OVCAR3 (cell line): ENCODE measurements around a stretch of chr6.

DNA sequence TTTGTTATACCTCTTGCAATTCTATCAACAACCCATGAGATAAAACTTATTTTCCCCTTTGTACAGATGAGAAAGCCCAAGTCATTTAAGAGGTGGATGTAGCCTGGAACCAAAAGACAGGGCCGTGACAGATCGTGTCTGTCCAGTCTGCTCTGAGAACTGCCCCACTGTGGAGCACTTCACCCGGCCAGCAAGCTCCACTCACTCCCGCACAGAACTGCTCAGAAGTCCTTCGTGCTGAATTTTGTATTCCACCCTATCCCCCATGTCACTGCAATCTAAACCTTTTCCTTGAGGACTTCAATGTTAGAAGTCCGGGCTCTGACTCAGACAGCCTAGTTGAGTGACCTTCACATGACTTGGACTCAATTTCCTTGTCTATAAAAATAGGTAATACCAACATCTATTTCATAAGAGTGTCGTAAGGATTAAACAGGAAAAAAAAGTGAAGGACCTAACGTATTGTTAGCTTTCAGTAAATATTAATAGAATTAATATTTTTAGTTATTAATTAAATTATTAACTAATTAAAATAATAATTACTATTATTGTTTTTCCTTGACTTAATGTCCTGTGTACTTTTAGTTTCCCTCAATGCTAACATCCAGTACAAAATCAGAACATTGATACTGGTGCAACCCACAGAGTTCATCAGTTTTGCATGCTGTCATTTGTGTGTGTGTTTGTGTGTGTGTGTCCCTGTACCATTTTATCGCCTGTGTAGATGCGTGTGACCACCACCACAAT lies 161.6 kb downstream of the QRSL1 start:
- RRBS, result no CpG with 5 or more reads among the region's 10 CpGs

DNA sequence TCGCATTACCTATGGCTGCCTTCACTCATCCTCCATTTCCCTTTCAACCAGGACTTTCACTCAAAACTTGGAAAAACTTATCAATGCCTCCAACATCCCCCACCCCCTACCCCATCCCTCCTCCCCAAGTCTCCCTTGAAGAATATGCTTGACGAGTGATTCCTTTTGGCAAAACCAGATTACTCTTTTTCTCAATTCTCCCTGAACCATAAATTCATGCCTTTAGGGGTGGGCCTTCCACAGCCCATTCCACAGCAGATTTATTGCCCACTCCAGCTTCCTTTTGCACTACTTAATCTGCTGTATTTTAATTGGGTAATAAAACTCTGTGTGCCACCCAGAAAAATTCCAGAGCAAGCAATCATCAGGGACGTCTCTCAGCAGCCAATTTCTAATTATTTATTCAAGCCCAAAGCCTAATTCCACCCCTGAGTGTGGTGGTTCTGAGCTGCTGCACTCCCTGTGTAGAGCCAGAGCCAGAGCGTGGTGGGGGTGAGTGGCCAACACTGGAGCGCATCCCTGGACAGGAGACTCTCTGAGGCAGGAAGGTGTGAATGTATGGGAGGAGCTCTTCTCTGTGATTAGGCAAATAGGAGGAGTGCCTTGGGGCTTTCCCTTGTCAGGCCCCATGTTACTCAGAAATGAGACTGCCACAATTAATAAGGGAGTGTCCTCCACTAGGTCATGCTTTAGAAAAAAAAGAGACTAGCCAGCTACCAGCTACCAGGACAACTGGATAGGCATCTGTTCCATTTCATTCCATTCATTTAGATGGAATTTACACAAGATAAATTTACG lies 66.2 kb downstream of the CD24 start:
- RRBS, result no CpG with 5 or more reads among the region's 6 CpGs

- RRBS, result no CpG with 5 or more reads among the region's 7 CpGs
These were observed 63.3 kb downstream of the CD24 start for GRCh38 chr6:106911027-106911802.

- RRBS, result no CpG with 5 or more reads among the region's 10 CpGs
These were observed 11.9 kb downstream of the MTRES1 start for GRCh38 chr6:107039787-107040388.

DNA sequence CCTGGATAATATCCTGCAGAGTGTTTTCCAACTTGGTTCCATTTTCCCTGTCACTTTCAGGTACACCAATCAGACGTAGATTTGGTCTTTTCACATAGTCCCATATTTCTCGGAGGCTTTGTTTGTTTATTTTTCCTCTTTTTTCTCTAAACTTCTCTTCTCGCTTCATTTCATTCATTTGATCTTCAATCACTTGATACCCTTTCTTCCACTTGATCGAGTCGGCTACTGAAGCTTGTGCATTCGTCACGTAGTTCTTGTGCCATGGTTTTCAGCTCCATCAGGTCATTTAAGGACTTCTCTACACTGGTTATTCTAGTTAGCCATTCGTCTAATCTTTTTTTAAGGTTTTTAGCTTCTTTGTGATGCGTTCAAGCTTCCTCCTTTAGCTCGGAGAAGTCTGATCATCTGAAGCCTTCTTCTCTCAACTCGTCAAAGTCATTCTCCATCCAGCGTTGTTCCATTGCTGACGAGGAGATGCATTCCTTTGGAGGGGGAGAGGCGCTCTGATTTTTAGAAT lies 53.8 kb upstream of the BEND3 start:
- RRBS, result no CpG with 5 or more reads among the region's 14 CpGs

GRCh38 chr6:107363403-107364041 lies 95.8 kb downstream of the PDSS2 start:
- RRBS, result no CpG with 5 or more reads among the region's 22 CpGs

DNA sequence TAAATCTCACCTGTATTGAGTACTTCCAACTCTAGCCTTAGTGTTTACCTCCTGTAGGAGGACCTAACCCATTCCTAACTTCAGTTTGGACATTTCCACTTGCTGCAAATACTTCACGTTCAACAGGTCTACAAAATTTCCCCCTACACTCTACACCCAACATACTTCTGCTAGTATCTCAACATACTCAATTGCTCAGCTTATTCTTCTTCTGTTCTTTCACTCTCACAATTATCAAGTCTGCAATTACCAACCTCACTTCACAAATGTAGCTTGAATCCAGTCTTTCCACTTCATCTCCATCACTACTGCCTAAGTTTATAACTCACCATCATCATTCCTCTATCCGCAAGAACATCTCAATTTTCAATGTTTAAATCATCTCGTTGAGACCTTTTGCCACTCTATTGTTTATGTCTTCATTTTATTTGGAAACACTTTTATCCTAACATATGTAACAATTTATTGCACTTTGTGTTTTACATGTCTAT lies 16.8 kb downstream of the PDSS2 start:
- RRBS, result no CpG with 5 or more reads among the region's 3 CpGs

DNA sequence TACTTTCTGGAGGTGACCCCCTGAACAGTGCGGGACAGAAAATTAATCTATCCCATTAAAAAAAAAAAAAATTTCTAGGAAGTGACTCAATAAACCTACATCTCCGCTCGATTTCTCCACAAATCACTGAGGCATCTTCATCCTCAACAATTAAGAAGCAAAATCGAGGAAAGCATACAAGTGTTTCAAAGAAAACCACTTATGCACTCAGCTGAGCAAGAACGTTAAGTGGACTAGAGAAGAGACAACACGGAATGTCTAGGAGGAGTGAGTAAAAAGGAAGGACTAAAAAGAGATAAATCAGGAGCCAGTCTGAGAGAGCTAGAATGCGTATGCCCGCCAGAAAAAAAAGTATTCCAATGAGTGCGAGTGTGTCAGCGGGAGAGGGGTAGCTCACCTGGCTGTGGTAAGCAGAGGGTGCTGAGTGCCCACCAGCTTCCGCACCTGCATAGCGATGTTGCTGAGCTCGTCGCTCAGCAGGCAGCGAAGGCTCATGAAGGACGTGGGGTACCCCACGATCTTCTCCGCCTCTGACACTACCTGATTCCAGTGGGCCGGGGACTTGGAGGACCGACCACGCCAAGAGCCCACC lies 675 bp downstream of the PDSS2 start:
- RRBS, result no CpG with 5 or more reads among the region's 21 CpGs

GRCh38 chr6:107539492-107539787 lies 49.5 kb downstream of the SOBP start:
- RRBS, result 0% methylated on average over 2 of the region's 6 CpGs

GRCh38 chr6:107658932-107659625 lies 165.0 kb downstream of the SCML4 start:
- RRBS, result no CpG with 5 or more reads among the region's 7 CpGs

DNA sequence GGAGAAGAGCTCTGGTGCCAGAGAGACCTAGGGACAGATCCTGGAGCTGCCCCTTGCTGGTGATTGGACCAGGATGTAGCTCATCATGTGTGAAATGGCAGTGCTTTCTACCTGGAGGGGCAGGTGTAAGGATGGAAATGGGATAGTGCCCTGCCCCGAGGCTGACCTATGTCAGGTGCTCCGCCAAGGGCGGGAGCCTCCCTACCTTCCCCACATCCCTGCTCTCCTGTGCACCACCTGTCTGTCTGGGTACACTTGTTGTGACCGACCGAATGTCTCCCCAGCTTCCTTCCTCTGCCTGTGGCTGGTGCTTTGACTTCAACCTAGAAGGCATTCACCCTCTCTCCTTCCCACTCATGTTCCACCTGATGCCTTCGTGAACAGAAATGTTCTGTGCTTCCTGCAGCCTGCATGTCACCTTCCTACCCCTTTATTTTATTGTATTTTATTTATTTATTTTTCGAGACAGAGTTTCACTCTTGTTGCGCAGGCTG lies 114.8 kb downstream of the SCML4 start:
- RRBS, result no CpG with 5 or more reads among the region's 8 CpGs

DNA sequence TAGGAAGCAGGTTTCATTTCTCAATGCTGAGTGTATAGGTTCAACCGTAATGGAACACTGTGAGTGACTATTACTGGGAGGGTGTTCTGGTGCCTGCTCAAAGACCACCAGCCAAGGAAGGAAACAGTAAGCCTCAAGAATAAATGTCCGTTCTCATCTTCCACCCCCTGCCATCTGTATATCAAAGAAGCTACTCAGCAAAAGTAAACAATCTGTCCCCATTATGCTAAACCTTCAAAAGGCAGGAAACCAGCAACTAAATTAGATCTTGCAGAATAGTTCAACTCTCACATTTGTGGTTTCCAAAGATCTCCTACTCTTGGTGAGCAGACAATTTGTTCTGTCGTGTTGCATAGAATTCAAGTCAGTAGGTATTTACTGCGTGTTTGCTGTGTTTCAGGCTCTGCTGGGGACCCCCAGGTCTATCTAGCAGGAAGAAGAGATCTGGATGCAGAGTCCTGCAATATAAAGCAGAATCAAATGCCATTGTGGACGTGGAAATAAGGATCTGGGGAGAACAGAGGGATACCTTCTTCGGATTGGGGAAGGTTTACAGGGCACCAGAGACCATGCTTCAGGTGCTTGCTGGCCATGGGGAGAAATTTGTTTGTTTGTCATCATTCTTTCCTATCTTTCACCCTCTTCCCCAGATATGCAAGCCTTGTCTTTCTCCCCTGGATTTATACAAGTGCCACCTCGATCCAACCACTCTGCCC lies 87.2 kb downstream of the SCML4 start:
- RRBS, result no CpG with 5 or more reads among the region's 7 CpGs

DNA sequence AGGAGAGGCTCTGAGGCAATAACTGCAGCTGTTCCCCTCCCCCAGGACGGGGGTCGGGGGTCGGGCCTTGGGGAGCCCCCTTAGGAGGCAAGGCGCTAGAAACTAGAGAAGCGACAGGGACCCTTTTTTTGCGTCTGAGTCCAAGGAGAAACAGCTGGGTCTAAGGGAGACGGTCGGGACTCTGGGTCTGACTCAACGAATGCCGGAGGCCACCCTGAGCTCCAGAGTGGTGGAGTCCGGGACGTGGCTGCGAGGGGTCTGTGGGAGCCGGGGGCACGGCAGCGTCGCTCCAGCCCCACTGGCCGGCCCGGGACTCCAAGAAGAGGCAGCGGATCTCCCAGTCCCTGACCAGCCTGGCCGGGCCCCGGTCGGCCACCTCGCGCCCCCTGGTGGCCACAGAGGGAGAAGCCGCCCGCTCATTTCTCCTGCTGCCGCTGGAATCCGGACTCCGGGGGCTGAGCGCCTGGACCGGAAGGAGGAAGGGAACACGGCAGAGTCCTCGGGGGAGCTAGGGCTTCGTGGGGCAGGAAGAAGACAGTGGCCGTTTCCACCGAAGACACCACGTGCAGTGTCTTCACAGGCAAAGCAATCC lies 24.0 kb upstream of the SCML4 start:
- RRBS, result 6% methylated on average over 15 of the region's 38 CpGs

DNA sequence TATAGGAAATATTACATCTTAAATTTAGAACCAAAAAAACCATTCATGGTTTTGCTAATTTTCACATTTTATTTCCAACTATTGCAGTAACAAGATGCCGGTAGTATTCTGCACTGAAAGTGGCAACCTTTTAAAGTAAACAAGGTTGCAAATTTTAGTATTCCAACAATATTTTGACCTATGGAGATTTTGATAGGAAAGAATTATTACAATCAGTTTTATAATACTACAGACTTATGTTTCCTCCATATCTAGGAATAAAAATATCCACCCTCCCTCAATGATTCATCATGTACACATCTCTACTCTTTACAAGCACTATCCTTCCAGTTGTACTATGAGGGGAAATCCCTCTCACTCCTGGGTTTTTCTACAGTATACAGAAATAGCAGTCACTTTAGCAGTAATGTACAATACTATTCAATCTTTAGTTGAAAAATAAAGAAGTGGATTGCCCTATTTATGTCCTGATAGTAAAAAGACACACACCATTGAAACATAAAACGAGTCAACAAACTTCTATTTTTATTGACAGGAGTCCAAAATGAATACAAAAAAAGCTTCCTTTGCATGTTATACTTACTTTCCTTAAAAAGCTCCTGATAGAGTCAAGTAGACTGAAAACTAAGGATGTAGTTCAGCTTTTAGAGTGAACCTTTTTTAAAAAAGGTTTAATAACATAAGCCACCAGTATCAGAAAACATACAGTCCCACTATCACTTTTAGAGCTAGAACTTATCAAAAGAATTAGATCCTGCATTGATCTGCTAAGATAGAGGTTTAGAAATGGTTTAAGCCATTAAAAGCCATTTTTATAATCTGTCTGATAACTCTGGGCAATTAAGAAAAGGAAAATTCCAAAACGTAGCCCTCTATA lies 46.4 kb upstream of the SCML4 start:
- RRBS, result no CpG with 5 or more reads among the region's 3 CpGs

DNA sequence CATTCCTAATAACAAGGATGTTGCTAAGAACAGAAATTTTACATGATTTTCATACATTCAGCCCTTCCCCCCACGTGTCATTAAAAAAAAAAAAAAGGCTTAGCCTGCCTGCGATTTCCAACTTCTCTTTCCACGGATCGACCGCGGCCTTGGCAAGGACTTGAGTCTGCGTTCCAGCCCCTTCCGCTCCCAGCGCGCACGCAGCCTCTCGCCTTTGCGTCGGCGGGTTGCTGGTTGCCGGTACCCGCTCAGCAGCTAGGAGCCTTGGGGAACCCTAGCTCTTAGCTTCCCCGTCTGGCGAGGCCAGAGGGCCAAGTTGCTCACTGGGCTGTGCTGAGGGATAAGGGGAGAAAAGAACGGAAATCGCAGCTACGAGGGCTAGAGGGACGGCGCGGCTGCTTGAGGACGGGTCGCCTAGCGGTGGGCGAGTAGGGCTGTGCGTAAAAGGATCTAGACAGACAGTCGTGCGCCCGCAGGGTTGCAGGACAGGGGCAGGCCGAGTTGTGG lies 40.3 kb upstream of the OSTM1 start:
- RRBS, result no CpG with 5 or more reads among the region's 34 CpGs

DNA sequence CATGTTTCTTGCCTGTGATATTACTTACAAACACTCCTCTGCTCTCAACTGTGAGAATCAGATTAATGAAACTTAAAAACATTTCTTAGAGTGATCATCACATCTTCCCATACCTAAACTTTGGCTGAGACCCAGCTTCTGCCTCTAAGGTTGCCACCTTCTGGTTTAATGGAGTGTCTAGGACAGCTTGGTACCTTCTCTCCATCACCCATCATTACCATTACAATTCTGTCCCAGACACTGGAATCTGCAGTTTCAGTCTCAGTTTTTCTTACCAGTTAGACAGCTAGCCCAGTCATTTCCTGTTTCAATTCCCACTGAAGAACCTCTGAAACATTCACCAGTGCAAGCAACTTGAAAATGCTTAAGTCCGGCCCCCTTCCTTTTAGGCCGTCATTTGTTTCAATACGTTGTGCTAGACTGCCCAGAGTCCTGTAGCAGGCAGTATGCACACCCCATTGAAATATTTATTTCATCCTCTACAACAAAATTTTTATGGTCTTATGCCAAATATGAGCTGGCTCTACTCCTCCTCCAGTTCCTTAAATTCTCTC lies 107.0 kb upstream of the FOXO3 start:
- RRBS, result no CpG with 5 or more reads among the region's 3 CpGs

GRCh38 chr6:108546343-108546748 lies 14.4 kb upstream of the FOXO3 start:
- RRBS, result no CpG with 5 or more reads among the region's 1 CpG

GRCh38 chr6:108557742-108558438 lies 2.8 kb upstream of the FOXO3 start:
- RRBS, result 4% methylated on average over 28 of the region's 91 CpGs

DNA sequence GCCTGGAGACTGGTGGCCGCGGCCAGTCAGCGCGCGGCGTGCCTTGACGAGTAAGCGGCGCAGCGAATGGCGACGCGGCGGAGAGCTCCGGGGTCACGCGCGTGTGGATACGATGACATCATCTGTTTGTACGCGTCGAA lies 2.4 kb upstream of the FOXO3 start:
- RRBS, result 3% methylated on average over 5 of the region's 22 CpGs

DNA sequence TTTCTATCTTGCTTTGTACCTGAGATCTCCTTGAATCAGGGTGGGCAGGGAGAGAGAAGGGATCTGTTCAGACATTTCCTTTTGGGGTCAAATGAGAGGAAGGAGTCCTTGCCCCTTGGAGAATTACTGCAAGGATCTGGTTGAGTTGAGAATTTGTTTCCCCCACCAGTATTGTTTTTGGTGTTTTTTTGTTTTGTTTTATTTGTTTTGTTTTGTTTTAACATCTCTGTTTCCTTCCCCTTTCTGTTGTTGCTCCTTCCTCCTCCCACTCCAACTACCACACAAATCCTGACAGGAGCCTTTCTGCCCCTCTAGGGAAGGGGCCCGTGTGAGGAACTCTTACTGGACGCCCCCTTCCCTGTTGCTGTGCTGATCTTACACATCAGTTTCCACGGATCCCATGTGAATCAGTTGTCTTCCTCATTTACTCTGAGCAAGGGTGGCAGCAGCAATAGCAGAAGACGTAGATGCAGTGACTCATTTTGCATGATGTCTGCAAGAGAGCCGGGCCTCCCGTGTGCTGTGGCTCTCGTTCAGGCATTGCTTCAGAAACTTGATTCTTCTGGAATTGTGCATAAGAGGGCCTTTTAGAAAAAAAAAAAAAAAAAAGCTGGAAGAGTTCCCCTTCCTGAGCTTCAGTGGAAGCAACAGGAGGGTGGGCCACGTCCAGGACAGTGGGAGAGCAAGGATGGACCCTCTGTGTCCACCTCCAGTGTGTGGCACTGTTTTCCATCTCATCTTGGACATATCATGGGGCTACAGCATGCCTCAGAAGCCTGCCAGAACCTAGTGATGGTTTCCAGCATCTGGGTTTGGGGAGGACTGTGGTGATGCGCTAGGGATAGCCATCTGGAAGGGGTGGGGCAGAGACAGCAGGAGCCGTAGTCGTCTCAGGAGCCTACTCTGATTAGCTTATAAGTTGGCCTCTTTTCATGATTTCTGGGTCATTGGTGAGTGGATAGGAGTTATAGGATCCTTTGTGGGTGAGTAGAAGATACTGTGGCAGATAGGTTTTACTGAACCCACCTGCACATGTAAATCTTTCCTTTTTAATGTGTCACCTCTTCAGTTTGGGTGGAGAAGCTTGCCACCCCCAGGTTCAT lies 62.0 kb downstream of the FOXO3 start:
- RRBS, result no CpG with 5 or more reads among the region's 11 CpGs